Trachea (tissue), 1 donor: ENCODE measurements around the genes CTXND2, ANXA9 and BNIPL.

- PRO-cap = no peak
These were observed 3.2 kb upstream of the MCL1 start for GRCh38 chr1:150582479-150583111.

DNA sequence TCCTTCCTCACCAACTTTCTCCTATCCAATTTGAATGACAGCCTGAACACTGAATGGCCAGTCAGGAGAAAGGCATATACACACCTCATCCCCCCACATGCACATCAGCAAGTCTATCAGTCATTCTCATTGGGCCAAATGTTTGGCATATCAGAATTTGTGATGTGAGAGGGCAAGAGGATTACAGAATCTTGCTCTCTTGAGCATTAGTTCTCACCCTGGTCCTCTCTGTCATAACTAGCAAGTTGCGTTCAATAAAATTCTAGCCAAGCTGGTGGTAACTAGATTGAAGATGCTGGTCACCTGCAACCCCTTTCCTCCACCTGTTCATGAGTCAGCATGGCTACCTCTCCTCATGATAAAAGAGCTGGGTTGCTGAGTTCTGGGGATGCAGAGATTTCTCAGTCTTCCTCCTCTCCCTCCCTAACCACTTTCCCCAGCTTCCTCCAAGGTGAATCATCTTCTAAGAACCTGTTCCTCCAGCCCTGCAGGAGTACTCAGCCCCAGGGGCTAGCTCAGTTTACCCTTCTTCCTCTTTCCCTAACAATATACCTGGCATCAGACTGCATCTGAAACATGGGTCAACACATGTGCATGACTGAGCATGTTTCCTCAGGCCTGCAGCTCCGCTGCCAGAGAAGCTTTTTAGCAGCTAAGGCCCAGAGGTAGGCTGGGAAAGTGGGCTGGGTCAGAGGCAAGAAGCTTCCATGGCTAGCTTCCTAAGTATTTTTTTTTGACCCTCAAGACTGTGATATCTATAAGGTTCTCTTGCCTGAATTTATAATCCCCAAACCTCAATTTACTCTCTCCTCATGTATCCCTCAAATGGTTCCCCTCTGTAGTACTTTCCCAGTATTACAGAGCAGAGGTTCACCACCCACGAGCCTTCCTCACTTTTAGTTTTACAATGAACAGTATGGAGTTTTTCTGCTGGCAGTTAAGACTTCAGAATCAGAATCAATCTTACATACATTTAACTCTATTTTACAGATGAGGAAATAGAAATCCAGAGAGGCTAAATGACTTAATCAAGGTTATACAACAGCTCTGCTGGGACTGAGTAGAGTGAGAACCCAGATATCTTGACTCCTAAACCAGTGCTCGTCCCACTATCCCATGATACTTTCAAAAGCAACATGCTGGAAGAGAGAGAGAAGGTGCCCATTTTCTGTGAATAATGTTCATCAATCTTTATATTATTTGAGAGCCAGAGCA lies 5.2 kb downstream of the ENSA start:
- PRO-cap = no peak

DNA sequence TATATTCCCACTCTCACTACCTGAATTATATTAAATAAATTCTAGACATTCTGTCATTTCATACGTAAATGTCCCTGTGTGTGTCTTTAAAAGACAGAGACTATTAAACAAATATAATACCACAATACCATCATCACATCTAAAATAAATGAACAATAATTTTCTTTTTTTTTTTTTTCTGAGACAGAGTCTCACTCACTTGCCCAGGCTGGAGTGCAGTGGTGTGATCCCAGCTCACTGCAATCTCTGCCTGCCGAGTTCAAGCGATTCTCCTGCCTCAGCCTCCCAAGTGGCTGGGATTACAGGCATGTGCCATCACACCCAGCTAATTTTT lies 2.7 kb upstream of the CTSS start:
- PRO-cap = no peak

DNA sequence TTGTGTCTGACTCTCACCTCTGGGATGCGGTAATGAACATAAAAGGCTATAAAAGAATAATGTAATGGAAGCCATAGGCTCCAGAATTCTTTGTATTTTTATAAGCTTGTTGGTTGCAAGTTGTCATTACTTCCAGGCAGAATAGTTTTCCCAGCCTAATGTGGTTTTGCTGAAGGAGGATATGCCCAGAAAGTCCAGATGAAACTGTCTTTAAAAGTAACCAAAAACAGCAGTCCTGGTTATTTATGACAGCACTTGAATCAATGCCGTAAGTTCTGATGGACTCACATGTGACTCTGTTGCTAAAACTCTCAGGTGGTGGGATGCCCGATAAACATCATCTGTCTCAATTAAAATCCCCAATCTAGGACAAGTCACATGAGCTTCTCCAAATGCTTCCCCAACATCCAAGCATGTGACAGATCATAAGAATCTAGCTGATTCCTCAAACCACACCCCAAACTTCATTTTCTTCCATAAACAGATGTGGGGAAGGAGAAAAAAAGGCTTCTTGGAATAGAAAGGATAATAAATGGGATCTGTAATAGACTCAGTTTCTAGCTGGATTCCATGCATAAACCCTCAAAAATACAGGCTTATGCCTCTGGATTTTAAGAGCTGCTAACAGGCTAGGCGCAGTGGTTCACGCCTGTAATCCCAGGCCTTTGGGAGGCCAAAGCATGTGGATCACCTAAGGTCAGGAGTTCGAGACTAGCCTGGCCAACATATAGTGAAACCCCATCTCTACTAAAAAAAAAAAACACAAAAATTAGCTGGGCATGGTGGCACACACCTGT lies 829 bp upstream of the CTSK start:
- PRO-cap = no peak

DNA sequence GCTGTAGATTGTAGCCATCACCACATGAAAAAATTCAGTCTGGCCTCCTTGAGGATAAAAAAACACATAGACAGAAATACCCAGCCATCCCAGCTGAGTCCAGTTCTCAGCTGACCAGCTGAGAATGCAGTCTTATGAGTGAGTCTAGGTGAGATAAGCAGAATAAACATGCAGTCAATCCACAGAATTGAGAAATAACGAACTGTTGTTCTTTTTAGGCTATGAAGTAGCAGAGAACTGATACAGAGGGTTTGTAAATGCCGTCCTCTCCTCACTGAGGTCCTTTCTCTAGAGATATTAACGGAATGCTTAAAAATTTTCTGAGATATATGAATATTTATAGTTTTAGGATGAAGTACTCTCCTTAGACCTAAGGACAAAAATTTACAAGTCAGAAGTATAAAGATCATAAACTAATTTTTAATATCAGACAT lies 24.1 kb downstream of the ARNT start:
- PRO-cap = no peak

DNA sequence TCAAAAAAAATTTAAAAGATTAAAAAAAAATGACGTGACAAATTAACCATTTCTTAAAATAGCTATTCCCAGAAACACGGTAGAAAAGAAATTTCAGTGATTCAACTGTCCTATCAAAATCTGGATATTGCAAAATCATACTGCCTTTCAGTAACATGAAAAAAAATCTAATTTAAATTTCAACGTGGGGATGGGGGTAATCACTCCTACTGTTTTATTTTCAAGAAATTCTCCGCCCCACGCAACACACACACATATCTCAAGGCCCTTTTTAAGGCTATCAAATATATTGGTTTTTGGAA lies 1.2 kb downstream of the ARNT start:
- PRO-cap = unidirectional peak, plus-strand start at position 175 of the sequence

DNA sequence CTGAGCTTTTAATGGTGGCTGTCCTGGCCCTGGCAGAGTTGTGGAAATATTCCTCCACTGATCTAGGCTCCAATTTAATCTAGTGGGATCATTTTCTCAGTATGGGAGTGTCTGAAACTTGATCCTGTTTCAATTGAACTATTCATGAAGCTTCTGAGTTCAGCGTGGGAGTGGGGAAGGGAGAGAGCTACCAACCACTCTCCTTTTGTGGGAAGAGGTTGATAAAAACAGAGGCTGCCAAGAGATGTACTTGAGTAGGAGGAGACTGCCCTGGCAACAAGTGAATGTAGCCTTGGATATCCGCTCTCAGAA lies at the start of gene CTXND2:
TSS of gene CTXND2 (plus strand) at position 136 of the 312 bp plus-strand sequence.
- PRO-cap = unidirectional peak, plus-strand start at position 170 of the sequence

DNA sequence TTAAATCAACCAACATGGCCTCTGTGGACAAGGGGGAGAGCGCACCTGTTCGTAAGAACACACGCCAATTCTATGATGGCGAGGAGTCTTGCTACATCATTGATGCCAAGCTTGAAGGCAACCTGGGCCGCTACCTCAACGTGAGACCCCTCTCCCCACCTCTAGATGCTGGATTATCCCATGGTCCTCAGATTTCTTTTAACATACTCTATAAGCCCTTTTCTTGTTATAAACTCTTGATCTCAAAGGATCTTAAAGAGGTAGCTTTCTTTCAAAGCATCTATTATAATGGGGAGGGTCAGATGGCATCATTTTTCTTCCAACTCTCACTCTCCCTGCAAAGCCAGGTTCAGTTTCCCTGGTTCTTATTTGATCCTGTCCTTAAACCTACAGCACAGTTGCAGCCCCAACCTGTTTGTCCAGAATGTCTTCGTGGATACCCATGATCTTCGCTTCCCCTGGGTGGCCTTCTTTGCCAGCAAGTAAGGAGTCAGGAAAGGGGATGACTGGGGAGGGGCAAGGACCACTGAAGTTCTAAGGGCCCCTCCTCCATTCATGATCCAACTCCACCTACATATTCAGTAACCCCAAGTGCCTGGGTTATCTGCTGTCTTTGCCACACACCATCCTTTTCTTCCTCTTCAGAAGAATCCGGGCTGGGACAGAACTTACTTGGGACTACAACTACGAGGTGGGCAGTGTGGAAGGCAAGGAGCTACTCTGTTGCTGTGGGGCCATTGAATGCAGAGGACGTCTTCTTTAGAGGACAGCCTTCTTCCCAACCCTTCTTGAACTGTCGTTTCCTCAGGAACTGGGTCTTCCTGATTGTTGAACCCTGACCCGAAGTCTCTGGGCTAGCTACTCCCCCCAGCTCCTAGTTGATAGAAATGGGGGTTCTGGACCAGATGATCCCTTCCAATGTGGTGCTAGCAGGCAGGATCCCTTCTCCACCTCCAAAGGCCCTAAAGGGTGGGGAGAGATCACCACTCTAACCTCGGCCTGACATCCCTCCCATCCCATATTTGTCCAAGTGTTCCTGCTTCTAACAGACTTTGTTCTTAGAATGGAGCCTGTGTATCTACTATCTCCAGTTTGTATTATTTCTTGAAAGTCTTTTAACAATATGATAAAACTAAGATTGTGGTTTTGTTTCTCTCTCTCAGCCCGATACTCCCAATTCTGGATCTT lies 10.6 kb downstream of the CERS2 start:
- PRO-cap = no peak

- PRO-cap = bidirectional peak, plus-strand start at chr1:150977530, minus-strand start at chr1:150977428
These were observed 2.5 kb upstream of the CERS2 start for GRCh38 chr1:150976850-150977823.

GRCh38 chr1:150981633-150982610 lies at the start of gene ANXA9:
ANXA9 (plus strand) TSS chr1:150982292.
- PRO-cap = no peak

- PRO-cap = no peak
These were observed 6.3 kb downstream of the MINDY1 start for GRCh38 chr1:151000258-151000938.

- PRO-cap = no peak
These were observed at the start of gene BNIPL for GRCh38 chr1:151036333-151036912. BNIPL (plus strand) TSS chr1:151036586.

GRCh38 chr1:151049775-151050278 lies 2.3 kb downstream of the C1orf56 start:
- PRO-cap = no peak

GRCh38 chr1:151051046-151052333 lies 3.9 kb downstream of the C1orf56 start:
- PRO-cap = no peak

GRCh38 chr1:151054798-151055935 lies 4.3 kb downstream of the CDC42SE1 start:
- PRO-cap = no peak

GRCh38 chr1:151058126-151059086 lies 1.0 kb downstream of the CDC42SE1 start:
- PRO-cap = bidirectional peak, plus-strand start at chr1:151058324, minus-strand start at chr1:151058072

DNA sequence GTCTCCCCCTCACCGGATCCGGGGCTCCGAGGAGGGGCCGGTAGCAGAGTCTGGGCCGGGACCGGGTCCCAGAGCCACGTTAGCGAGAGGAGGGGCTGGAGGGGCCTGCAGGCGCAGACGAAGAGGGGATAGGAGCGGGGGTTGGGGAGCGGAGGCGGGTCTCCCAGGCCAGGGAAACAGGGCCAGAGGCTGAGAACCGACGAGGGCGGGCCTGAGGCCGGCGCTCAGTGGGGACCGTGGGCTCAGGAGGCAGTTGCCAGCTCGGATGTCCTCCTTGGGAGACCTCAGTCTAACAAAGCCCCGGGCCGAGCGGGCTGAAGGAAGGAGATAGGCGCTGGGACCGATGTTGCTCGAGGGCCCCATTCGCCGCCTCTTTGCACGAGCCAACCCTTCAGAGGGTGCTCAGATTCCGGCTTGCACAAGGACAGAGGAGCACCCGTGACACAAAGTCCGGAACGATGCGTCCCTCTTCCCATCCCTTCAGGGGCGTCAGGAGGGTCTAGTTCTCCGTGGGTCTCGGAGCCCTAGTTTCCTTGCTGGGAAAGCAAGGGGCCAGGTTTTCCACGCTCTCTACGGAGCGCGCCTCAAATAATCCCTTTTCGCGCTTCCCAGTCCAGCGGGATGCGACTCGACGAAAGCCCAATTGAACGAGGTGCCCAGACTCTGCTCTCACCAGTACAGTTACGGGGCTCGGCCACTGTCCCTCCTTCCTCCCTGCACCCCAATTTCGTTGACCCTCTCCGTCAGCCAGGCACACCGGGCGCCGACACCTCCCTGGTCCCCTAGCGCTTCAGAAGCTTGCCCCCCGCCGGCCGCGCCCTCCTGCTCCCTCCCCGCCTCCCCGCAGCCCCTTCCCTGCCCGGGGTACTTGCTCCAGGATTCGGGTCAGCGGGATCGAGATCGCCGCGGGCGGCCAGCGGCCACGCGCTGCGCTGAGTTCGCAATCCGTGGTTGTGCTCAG lies 590 bp downstream of the SEMA6C start:
- PRO-cap = no peak

DNA sequence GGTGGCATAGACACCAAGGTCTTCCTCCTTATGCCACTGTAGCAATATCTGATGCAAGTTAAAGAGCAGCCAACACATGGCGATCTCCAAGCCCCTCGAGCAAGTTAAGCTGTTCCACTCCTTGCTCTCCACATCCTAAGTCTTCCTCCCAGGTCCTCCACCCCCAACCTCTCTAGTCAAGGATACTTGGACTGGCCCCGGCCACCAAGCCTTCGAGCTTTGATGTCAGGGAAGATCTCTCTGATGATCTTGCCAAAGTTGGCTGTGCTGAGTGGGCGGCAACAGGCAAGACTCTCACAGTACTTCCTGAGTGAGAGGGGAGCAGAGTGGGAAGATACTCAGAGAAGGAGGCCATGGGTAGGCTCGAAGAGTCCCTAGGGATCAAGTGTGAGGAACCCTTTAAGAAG lies 2.8 kb downstream of the RFX5 start:
- PRO-cap = no peak

DNA sequence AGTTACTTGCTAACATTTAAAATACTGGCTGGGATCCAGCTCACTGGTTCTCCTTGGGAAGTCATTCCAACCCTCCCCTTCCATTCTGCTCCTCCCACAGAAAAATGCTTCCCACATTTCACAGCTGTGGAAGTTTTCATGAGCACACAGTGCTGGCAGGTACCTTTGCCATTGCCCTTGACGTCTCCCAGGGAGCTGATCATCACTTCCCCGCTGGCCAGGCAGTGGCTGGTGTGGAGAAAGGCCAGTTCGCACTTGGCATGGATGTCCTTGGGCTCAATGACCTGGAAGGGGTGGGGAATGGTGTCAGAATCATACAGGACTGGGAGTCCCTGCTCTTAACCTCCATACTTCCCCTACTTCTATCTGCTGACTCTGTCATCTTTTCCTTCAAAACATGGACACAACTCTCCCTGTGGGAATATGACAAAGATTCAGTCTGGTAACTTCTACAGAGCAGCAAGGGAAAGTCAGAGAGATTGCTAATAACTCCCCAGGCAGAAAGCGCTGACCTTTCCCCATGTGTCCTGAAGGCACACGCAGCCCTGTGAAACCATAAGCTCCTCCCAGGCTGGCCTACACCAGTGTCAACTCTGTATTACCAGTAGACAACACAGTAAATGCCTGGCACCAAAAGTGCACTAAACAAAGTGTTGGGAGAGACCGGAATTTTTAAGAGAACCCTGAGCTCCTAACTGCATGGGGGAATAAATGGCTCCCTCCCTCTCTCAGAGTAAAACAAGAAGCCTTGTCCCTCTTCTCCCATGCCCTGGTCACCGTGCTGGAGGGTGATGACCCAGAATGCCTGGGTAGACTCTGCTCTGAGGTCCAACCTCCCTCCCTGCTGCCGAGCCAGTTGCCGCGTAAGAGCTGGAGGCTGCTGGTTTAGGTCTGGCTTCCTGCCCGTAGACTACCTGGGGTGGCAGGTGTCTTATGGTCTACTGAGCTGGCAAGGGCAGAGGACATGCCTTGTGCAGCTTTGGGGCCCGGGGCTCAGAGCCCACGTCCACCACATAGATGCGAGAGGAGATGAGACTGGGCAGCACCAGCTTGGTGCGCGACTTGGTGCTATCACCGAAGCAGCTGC lies 4.1 kb downstream of the SELENBP1 start:
- PRO-cap = no peak

DNA sequence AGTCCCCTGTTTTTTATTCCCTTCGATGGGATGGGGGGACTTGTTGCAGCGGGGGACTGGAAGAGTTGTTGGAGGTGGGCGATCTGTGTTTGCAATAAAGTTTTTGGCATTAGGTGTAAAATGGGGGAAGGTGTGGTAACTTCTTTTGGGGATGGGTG lies 740 bp downstream of the PSMB4 start:
- PRO-cap = no peak